Left ventricle myocardium (tissue), 1 donor: Measurements from ENCODE around the genes HSF4, MATCAP1, TMEM208, ZDHHC1 and CTCF.

GRCh38 chr16:66948045-66949394 lies 12.5 kb upstream of the CES3 start:
- PRO-cap, result no peak

DNA sequence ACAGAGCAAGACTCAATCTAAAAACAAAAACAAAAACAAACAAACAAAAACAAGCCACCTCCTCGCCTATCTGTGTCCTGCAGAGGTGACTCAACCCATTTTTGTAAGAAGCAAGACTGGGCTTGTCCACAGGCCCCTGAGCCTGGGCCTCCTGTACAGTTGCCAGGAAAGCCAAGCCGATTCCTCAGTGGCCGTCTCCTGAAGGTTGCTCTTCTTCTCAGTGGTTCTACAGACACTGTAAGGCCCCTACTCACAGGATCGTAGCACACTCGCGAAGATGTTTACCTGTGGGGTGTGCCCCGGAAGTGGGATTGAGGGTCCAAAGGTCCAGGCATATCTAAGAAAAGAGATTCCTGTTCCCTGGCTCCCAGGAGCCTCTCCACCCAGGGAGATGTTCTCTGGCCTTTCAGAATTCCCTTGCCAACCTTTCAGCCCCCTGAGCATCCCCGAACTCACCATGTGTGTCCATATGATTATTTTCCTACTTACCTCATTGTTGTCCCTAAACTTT lies 7.6 kb upstream of the CES3 start:
- PRO-cap, result no peak

- PRO-cap, result no peak
Observed at GRCh38 chr16:67148890-67150027, 1.5 kb downstream of the B3GNT9 start.

DNA sequence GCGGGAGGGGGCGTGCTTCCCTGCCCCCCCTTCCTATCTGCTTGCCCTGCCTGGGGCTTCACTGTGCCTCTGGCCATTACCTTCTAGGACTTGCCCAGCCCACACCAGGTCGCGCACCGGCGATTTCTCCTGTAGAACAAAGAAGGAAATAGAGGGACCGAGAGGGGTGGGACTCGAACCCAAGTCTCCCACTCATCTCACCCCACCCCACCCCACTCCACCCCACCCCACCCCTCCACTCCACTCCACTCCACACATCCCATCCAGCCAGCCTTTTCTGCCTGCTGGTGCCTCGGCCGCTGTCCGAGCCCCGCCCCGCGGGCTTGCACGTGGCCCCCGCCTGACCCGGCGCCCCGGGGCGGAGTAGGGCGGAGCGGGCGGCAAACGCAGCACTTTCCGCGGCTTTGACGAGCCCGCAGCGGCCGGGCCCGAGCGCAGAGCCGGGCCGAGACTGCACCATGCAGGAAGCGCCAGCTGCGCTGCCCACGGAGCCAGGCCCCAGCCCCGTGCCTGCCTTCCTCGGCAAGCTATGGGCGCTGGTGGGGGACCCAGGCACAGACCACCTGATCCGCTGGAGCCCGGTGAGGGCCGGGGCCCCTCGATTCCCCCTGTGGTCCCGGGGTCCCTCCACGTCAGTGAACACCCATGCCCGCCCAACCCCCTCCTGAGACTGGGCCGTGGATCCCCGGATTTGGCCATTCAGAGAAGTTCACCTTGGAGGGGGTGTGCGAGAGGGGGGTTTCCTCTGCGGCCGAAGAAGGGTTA lies at the start of gene HSF4:
Gene HSF4, plus strand, starts transcription at position 392 of the 765 bp plus-strand sequence.
- PRO-cap, result bidirectional peak, plus-strand start at position 392 of the sequence, minus-strand start at position 301 of the sequence

DNA sequence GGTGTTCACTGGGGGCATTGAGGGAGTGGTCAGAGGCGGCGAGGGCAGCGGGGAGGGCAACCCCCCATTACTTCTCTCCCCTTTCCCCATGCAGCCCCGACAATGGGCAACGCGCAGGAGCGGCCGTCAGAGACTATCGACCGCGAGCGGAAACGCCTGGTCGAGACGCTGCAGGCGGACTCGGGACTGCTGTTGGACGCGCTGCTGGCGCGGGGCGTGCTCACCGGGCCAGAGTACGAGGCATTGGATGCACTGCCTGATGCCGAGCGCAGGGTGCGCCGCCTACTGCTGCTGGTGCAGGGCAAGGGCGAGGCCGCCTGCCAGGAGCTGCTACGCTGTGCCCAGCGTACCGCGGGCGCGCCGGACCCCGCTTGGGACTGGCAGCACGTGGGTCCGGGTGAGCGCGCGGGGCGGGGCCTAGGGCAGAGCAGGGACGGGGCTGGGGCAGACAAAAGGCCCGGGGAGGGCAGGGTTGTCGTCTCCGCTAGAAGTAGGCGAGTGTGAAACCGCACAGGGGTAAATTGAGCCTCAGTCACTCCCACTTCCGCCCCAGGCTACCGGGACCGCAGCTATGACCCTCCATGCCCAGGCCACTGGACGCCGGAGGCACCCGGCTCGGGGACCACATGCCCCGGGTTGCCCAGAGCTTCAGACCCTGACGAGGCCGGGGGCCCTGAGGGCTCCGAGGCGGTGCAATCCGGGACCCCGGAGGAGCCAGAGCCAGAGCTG lies 9.5 kb downstream of the MATCAP1 start:
- PRO-cap, result bidirectional peak, plus-strand start at position 425 of the sequence, minus-strand start at position 154 of the sequence

- PRO-cap, result no peak
Observed at GRCh38 chr16:67182880-67183633, 706 bp downstream of the MATCAP1 start.

GRCh38 chr16:67183634-67184757 lies at the start of gene MATCAP1:
Gene MATCAP1, minus strand, starts transcription at chr16:67183963.
- PRO-cap, result unidirectional peak, plus-strand start at chr16:67183748; bidirectional peak, plus-strand start at chr16:67184105, minus-strand start at chr16:67183961

DNA sequence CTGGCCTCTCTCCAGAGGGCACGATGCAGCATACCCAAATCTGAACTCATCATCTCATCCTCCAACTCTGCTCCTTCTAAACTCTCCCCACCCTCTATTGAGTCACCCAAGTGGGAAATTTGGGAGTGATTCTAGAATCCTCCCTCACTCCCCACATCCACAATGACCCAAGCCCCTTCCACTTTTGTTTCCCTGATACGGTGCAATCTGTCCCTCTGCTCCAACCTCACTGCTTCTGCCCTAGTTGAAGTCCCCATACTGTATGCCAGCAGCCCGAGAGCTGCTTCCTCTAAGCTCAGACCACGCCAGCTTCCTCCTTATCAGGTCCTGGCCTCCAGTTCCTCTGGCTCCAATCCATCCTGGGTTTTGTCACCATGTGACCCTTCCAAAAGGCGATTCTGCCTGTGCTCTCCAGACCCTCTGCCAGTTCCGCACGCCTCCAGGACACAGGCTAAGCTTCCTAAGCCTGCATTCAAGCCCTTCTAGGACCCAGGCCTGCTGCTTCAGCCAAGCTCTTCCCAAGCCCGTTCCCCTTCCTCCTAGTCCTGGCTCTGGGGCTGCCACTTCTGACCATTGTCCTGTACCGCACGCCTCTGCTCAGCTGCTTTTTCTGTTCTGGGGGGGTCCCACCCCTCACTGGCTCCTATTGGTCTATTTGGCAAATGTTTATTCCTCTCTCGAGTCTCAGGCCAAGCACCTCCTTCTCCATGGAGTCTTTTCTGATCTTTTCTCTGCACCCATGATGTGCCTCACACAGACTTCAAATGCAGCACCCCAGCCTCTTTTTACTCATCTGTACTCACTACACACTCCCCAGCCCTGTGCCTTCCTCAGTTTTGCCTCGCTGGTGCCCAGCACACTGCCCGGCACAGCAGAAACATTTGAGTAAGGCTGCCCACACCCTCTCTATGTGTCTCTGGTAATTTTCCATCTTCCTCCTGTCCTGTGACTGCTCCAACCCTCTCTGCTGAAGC lies 9.8 kb upstream of the TMEM208 start:
- PRO-cap, result bidirectional peak, plus-strand start at position 426 of the sequence, minus-strand start at position 291 of the sequence

- PRO-cap, result bidirectional peak, plus-strand start at chr16:67227138, minus-strand start at chr16:67227025
Observed at GRCh38 chr16:67226247-67227222, at the start of gene TMEM208. Gene TMEM208, plus strand, starts transcription at chr16:67227130.

- PRO-cap, result no peak
Observed at GRCh38 chr16:67233316-67234040, 6.5 kb downstream of the TMEM208 start.

- PRO-cap, result no peak
Observed at GRCh38 chr16:67406434-67407094, 9.7 kb downstream of the ZDHHC1 start.

GRCh38 chr16:67415453-67416794 lies at the start of gene ZDHHC1:
Gene ZDHHC1, minus strand, starts transcription at chr16:67416477.
- PRO-cap, result bidirectional peak, plus-strand start at chr16:67416542, minus-strand start at chr16:67416456

GRCh38 chr16:67440885-67441755 lies 10.2 kb downstream of the HSD11B2 start:
- PRO-cap, result no peak

- PRO-cap, result no peak
Observed at GRCh38 chr16:67530989-67531751, 2.5 kb downstream of the RIPOR1 start.

- PRO-cap, result no peak
Observed at GRCh38 chr16:67548565-67549142, 13.7 kb upstream of the CTCF start.

DNA sequence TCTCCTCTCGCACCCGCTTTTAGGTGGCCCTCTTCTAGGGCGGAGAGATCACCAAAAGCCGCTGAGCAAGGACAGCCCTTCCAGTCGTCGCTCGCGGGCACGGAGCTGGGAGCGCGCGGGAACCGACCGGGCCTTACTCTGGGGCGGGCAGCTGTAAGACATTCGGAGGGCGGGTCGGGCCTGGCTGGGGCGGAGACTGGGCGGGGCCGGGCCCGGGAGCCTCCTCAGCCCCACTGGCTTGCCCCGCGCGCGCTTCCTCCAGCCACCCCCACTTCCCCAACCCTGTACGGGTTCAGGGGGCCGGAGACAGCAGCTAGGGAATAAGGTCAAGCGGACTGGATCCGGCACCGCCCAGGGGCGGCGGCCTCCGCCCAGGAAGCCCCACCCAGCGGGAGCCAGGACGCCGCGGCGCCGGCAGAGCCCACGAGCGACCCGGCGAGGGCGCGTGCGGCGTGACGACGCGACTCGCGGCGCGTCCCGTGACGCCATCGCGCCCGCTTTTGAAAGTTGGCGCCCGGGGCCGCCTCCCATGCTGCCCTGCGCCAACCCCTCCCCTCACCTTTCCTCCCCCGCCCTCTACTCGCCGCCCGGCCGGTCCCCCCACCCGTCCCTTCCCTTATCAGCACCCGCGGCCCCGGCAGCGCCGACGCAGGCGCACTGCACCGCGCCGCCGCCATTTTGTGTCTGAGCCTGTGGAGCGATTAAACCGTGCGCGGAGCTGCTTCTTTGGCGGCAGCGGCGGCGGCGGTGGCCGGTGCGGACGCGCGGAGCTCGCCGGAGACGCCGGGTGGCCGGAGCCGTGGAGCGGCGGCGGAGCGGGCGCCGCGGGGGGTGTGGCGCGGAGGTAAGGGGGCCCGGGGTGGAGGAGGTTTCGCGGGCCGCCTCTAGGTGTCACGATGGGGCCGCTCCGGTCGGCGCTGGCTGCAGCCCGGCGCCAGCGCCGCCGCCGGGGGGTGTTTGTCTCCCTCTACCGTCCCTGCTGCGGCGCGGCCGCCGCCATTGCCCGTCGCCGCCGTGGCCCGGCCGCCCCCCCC lies at the start of gene CTCF:
Gene CTCF, plus strand, starts transcription at position 646 of the 1,034 bp plus-strand sequence.
- PRO-cap, result bidirectional peak, plus-strand start at position 677 of the sequence, minus-strand start at position 130 of the sequence; bidirectional peak, plus-strand start at position 894 of the sequence, minus-strand start at position 898 of the sequence

DNA sequence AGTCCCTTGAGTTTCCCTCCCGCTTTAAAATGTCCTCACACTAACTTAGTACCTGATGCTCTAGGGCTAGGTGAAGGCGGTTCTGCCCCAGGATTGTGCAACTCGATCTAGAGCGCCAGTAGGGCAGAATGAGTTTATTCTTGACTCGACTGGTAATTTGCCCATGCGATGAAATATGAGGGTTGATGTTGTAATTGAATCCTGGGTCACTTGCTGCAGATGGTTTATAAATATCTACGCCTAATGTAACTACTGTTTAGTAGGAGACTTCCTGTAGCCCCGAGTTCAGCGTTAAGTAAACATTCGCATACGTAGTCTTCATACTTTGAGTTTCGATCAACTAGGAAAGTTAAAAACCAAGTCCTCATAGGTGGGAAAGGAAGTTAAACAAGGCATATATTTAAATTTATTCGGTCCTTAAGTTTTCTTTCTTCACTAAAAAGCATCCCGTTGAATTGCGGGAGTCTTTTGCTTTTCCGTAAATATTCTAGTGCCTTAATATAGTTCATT lies 1.5 kb downstream of the CTCF start:
- PRO-cap, result unidirectional peak, minus-strand start at position 130 of the sequence

DNA sequence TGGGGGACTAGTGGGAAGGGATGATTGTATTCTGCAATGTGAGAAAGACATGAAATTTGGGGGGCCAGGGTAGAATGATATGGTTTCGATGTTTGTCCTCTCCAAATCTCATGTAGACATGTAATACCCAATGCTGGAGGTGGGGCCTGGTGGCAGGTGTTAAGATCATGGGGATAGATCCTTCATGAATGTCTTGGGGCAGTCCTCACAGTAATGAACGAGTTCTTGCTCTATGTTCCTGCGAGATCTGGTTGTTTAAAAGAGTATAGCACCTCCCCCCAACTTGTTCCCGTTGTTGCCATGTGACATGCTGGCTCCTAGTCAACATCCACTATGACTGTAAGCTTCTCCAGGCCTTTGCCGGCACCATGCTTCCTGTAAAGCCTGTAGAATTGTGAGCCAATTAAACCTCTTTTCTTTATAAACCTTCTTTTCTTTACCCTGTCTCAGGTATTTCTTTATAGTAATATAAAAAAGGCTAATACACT lies 33.3 kb downstream of the RANBP10 start:
- PRO-cap, result no peak

GRCh38 chr16:67805957-67806387 lies 388 bp downstream of the RANBP10 start:
- PRO-cap, result no peak

DNA sequence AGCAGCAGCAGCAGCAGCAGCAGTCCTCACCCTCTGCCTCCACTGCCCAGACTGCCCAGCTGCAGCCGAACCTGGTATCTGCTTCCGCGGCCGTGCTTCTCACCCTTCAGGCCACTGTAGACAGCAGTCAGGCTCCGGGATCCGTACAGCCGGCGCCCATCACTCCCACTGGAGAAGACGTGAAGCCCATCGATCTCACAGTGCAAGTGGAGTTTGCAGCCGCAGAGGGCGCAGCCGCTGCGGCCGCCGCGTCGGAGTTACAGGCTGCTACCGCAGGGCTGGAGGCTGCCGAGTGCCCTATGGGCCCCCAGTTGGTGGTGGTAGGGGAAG lies 773 bp downstream of the THAP11 start:
- PRO-cap, result no peak